ENCODE measurements around the genes ZNF684 and KCNQ4.

DNA sequence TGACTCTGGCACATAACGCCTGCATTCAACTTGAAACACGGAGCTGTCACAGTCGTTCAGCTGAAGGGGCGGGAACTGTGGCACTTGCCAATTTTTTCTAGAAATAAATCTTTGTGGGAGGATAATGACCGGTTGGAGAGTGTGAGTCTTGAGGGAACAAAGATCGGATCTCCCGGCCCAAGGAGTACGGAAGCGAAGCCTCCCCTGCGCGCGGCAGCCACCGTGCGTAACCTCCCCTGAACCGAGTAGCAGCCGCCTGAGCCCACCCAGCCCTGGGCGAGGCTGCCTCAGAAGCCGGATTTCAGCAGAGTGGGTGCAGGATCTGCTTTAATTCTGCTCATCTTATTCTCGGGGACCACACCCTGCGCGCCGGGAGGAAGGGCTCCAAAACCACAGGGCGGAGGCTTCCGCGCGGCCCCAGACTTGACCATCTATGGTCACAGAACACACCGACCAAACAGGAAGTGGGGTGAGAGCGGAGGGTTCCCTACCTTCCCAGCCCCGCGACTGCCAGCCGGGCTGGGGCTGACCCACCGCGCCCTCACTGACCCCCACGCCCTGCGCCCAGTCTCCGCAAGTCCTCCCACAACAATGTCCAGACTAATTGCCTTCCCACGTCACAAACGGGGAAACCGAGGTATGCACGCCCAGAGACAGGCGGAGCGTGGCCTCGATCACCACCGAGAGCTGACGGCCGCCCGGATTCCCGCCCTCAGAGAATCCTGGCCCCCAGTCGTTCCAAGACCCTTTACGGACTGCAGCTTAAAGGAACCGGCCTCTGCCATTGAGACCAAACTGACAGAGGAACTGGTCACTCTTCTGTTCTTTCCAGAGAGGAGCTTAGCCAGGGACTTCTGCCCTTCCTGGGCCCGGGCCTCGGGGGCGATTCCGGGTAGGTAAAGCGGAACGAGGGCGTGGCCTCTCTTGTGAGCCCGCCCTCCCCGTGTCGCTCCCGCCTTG lies 673 bp upstream of the CAP1 start:
- PRO-cap: bidirectional peak, plus-strand start at position 28 of the sequence, minus-strand start at position 36 of the sequence; bidirectional peak, plus-strand start at position 187 of the sequence, minus-strand start at position 315 of the sequence; bidirectional peak, plus-strand start at position 460 of the sequence, minus-strand start at position 593 of the sequence; bidirectional peak, plus-strand start outside the sequence, minus-strand start at position 871 of the sequence

- PRO-cap: no peak
Measured at GRCh38 chr1:40186353-40187059, 25.3 kb downstream of the RLF start.

- PRO-cap: no peak
Measured at GRCh38 chr1:40292767-40293458, 24.2 kb downstream of the COL9A2 start.

DNA sequence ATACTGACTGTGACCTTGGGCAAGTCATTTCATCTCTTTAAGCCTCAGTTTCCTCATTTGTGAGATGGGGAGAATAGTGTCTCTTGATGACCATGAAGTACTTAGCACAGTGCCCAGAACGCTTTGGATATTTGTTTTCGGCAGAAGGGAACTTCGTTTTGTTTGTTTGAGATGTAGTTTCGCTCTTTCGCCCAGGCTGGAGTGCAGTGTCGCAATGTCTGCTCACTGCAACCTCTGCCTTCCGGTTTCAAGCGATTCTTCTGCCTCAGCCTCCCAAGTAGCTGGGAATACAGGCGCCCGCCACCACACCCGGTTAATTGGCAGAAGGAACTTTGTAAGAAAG lies 22.0 kb upstream of the COL9A2 start:
- PRO-cap: no peak

DNA sequence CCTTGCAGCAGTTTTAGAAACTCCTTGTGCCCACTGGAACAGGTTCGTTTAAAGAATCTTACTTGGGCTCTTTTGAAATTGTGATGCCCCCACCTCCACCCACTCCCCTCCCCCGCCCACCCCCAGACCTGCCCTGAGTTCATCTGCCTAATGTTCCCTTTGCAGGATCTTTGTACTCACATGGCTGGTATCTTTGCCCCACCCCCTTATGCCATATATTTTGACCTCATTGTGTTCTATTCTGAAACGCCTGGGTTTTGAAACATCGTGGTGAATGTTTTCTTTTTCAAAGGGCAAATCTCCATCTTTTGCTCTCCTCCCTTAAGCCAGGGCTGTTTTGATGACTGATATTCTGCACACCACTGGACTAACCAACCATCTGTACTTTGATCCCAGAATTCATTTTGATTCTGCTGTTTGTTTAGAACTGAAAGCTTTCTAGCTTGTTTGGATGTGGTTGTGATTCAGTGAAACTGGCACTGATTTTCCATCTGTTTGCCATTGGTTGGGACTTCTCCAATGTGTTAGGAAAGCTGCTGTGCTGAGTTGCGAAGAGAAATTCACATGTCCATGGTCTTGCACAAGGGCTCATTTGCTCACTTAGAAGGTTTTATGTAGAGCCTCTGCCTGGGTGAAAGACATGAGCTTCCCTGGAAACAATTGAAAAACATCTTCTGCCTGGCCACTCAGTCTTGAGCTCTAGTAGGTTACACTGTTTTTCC lies 16.4 kb downstream of the SMAP2 start:
- PRO-cap: unidirectional peak, minus-strand start at position 145 of the sequence

GRCh38 chr1:40394472-40395184 lies 21.1 kb downstream of the SMAP2 start:
- PRO-cap: unidirectional peak, minus-strand start at chr1:40394957

- PRO-cap: unidirectional peak, minus-strand start at chr1:40400486
Measured at GRCh38 chr1:40399803-40401017, 26.7 kb downstream of the SMAP2 start.

DNA sequence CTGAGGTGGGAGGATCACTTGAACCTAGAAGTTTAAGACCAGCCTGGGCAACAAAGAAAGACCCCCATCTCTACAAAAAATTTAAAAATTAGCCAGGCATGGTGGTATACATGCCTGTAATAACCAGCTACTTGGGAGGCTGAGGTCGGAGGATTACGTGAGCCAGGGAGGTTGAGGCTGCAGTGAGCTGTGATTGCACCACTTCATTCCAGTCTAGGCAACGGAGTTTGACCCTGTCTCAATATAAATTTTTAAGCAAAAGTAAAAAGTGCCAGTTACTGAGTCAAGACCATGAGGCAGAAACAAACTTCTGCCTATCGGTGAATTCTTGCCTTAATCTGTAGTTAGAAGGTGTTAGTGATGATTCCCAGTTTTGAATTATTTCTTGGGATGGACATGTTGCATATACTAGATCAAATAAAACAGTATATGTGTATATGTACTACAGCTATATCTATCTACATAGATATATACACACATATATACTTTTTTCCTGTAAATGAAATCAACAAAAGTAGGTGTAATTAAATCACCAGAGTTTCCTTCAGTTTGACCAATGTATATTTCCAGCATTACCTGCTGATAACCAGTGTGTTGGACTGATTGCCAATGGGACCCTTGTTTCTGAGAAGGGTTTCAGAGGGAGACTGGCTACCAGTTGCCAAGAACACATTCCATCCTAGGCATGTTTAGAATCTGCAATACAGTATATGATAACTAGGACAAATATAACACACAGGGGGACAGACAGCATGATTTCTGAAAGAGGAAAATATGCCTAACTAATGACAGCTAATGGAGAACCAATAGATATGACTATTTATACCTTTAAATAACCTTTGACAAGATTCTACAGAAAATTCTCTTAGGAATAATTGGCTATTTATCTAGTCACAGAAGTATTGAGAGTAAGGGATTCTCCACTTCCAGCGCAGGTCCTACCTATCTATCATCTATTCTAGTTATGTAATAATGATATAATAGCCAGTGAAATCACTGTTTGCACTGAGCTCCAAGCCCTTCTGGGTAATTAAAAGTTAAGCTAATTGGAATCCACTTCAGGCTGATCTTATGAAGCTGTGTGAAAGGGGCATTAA lies 36.8 kb downstream of the SMAP2 start:
- PRO-cap: no peak

- PRO-cap: no peak
Measured at GRCh38 chr1:40421801-40422288, 28.4 kb upstream of the ZFP69B start.

- PRO-cap: no peak
Measured at GRCh38 chr1:40450775-40450869, 346 bp downstream of the ZFP69B start.

DNA sequence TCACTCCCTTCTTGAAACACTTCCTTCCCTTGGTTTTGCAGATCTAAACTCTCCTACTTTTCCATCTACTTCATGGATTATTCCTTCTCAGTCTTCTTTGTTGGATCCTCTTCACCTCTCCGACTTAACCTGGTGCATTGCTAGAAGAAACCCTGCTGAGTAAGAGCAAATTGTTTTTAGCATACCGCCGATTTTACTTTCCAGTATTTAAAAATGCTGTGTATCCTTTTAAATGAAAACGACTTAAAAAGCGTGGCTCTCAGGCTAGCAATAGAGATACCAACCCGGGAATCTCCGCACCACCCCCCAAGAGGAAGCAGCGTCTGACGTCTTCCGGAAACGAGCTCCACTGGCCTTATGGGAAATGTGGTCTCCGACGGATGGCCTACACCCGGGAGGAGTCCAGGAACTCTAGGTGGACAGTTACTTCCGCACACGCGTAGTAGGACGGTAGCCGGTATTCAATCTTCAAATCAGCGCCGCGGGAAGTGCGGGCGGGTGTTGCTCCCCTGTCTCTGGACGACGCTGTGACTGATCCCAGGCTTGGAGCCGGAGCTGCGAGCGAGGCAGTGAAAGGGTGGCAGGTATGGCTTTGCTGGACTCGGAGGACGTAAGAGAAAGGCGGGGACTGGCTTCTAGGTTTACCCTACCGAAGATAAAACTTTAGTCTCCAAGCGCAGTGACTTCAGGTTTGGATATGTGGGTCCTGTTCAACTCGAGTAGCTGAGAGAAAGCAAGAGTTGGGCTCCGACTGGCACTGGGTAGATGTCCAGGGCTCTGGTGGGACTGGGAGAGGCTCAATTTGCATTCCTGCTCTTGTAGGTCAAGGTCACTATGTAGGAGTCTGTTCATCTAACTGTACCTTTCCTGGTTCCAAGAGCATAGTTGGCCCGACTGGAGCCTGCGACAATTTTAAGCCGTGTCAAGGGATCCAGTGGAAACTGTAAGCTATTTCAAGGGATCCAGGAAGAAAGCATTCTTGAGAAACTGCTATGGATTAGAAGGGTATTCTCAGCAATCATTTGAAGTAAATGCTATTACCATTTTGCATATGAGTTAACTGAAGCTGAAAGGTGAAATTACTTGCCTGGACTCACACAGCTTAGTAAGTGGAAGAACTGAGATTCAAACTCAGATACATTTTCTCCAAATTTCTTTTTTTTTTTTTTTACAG lies at the start of gene ZNF684:
Gene ZNF684 (plus strand): TSS at position 434 of the 1,174 bp plus-strand sequence.
- PRO-cap: bidirectional peak, plus-strand start at position 497 of the sequence, minus-strand start at position 272 of the sequence

DNA sequence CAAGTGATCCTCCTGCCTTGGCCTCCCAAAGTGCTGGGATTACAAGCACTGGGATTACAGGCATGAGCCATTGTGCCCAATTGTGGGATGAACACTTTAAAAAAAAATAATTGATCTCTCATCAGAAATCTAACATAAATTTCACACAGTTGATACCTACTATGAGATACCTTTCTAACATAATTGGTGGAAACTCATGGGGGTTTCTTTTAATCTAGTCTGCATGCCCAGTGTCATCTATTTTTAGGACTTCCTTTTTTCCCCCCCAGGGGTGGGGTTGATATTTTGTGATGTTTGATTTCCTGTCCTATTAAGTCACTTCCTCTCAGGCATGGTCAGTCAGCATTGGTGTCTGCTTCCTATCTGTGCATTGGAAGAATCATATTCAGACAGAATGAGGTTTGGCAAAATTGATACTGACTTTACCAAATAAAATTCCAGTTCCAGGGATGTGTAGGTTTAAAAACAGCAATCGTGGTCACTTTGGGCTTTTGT lies 21.5 kb downstream of the NFYC start:
- PRO-cap: no peak

DNA sequence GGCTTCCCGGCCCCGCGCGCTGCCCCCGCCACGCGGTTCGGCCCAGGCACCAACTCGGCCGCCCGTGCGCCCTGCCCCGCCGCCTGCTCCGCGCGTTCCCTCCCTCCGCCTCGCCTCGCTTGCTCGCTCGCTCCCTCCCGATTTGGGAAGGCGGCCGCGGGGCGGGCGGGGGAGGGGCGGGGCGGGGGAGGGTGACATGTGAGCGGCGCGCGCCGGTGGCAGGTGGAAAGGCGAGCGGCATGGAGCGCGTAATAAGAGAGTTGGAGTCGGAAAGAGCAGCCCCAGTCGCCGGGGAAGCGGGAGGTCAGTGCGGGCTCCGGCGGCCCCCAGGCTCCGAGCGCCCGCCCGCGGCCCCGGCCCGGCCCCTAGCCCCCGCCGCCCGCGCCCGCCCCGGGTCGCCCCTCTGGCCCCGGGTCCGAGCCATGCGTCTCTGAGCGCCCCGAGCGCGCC lies at the start of gene KCNQ4:
Gene KCNQ4 (plus strand): TSS at position 194 of the 450 bp plus-strand sequence.
- PRO-cap: bidirectional peak, plus-strand start at position 254 of the sequence, minus-strand start at position 121 of the sequence

GRCh38 chr1:40860431-40861588 lies 1.4 kb downstream of the CITED4 start:
- PRO-cap: unidirectional peak, plus-strand start at chr1:40861497

- PRO-cap: no peak
Measured at GRCh38 chr1:41026287-41027061, 4.9 kb upstream of the SLFNL1 start.

GRCh38 chr1:41045386-41046257 lies 24.1 kb upstream of the SLFNL1 start:
- PRO-cap: unidirectional peak, plus-strand start at chr1:41046046

DNA sequence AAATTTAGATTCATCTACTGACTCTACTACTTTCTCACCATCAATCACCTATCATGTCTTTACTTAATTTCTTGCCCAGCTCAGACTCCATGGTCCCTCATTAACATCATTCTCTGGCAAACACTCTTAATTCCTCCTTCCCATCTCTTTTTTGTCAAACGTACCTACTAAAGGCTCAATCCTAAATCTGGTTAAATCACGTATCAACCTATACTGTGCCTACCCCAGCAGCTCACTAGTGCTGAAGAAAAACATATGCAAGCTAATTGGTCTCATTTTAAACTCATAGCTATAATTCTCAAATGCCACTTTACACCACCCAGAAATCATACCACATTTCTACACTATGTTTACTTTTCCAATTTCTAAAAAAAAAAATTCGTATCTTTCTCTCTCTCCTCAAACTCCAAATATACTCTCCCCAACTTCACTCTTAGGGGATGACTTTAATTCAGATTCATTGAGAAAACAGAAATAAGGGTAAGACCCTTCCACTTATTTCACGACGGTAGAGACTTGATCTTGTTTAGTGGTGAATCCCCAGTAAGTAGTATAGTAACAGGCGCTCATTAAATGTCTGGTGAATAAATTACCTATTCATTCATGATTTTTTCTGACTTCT lies 78.0 kb downstream of the SCMH1 start:
- PRO-cap: no peak

- PRO-cap: no peak
Measured at GRCh38 chr1:41238376-41239282, 3.5 kb downstream of the SCMH1 start.

DNA sequence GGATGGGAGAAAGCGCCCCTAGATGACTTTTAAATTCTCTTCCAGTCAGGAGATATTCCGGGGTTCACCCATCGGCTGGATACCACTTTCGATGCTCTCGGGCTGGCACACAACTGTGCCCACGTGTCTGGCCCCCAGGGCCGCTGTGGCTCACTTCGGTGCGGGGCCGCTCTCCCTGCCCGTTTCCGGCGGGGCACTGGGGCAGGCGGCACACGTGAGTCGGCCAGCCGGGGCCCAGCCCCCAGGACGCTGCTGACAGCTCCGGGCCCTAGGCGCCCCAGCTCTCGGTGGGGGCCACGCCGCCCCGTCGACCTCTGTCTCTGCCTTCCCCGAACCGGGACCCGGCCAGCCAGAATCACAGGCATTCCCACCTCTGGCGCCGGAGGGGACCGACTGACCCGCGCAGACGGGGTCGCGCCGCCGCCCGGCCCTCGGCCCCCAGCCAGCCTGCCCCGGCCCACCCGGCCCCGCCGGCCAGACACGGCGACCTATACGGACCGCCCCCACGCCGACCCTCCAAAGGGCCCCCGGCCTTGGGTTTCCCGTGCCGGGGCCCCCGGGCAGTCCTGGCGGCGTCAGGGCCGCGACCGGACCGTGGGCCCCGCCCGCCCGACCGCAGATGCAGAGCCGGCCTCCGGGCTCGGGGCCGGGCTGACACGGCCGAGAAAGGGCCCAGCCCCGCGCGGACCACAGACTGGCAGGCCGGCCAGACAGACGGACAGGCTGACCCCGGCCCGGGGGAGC lies 720 bp downstream of the SCMH1 start:
- PRO-cap: bidirectional peak, plus-strand start at position 182 of the sequence, minus-strand start at position 187 of the sequence

DNA sequence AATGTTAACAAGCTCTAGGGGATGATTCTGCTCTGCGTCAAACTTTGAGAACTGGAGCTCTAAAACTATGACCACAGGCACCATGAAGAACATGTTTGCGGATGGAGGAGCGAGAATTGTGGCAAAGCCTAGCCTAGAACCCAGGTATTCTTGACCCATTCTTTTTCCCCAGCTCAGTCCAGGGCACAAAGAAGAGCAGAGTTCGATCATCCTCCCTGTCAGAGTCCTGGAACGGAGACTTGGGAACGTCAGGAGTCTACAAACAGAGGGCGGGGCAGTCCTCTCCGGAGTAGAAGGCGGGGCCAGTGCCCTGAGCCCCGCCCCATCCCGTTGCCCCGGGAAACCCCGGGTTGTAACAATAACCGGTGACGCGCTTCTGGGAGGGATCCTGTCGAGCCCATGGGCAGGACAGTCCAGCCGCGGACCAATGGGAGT lies 118.7 kb upstream of the SCMH1 start:
- PRO-cap: bidirectional peak, plus-strand start outside the sequence, minus-strand start at position 228 of the sequence